Brain (tissue), 1 donor: ENCODE results near the gene MPG.

- RRBS: no CpG with 5 or more reads among the region's 22 CpGs
Observed at GRCh38 chr16:34889-35795, 18.3 kb downstream of the POLR3K start.

DNA sequence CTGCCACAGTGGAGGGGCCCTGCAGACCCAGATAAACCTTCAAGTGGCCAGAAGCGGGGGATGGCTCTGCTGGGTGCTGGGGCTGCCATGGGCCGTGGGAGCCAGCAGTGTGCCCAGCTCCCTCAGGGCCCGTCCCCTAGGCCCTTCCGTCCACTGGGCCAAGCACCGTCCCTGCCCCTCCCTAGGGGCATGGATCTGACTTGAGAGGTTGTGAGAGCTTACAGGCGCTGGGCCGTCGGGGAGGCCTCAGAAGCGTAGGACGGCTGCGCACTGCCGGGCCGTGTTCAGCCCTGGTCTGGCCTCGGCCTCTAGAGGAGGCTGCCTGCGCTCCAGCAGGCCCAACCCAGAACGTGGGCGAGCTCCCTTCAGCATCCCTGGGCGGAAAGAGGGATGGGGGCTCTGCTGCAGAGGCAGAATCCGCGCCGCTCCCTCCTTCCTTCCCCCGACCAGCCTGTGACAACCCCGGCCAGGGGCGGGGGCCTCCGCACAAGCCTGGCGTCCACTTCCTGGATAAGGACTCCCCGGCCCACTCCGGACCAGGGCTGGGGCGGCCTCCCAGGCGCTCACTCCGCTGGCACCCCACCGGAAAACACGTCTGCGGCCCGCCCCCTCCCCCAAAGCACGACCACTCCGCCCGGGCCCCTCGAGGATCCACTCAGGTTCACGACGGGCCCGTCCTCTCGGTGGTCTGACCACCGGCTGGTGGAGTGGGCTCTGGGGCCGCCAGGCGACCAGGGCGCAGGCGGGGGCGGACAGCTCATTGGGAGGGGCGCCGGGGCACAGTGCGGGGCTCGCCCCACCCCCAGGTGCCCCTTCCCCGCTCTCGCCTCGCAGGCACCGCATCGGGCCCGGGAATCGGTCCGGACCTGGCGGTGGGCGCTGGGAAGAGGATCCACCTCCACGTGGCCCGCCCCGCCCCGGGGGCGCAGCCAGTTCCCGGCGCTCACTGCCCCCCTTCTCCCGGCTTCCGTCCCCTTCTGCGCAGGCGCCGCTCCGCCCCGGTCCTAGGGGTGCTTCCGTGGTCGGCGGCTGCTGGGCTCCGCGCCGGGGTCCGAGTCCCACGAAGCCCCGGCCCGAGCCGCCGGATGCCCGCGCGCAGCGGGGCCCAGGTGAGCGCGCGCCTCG is at the start of gene MPG:
Gene MPG, plus strand, starts transcription at position 1,001 of the 1,125 bp plus-strand sequence.
- RRBS: 1% methylated on average over 63 of the region's 97 CpGs

GRCh38 chr16:89624-90177 is 11.7 kb downstream of the MPG start:
- RRBS: 94% methylated on average over 7 of the region's 22 CpGs

DNA sequence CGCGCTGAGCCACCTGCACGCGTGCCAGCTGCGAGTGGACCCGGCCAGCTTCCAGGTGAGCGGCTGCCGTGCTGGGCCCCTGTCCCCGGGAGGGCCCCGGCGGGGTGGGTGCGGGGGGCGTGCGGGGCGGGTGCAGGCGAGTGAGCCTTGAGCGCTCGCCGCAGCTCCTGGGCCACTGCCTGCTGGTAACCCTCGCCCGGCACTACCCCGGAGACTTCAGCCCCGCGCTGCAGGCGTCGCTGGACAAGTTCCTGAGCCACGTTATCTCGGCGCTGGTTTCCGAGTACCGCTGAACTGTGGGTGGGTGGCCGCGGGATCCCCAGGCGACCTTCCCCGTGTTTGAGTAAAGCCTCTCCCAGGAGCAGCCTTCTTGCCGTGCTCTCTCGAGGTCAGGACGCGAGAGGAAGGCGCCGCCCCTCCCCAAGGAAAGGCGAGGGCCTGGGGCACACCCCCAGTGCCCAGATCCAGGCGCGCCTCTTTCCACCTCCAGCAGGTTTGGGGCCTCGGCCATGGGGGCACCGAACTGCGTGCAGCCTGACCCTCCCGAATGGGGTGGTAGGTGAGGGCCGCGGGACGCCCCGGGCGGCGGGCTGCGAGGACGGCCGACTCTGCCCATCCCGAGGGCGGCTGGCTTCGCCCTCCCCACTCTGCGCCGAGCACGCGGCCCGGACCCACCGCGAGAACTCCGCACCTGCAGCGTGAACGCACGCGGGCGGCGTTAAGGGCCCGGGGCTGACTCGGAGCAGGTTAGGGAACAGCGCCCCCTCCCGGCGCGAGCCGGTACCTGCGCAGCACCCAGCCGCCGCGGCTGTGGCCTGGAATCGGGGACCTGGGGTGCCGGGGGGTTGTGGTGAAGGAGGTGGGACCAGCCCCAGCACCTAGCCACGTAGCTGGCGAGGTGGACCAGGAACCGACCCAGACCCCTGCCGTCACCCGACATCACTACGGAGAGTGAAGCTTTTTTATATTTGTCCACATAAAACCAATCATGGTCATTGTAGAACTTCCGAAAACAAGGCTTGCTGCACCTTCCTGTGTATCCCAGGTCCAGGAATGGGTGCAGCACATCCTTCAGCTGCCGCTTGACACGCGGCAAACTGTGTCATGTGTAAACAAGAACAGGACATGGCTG is 923 bp downstream of the HBQ1 start:
- RRBS: 2% methylated on average over 44 of the region's 97 CpGs

DNA sequence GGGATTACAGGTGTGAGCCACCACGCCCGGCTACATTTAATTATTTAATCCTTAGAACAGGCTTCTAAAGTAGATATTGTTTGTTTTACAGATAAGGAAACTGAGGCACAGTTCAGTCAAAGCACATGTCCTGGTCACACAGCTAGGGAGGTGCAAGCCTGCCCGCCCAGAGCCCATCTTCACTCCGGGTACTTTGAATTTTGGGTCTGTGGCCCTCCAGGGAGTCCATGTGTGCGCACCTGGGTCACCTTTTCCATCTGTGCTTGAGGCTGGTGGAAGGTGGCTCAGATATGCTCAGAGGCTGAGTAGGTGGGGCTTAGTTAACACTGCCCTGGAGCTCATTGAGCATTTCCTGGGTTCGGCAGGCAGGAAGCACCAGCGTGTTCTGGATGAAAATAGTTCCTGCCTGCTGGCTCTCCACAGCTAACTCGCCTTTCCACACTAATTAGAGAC is 19.1 kb downstream of the FAM234A start:
- RRBS: no CpG with 5 or more reads among the region's 8 CpGs

DNA sequence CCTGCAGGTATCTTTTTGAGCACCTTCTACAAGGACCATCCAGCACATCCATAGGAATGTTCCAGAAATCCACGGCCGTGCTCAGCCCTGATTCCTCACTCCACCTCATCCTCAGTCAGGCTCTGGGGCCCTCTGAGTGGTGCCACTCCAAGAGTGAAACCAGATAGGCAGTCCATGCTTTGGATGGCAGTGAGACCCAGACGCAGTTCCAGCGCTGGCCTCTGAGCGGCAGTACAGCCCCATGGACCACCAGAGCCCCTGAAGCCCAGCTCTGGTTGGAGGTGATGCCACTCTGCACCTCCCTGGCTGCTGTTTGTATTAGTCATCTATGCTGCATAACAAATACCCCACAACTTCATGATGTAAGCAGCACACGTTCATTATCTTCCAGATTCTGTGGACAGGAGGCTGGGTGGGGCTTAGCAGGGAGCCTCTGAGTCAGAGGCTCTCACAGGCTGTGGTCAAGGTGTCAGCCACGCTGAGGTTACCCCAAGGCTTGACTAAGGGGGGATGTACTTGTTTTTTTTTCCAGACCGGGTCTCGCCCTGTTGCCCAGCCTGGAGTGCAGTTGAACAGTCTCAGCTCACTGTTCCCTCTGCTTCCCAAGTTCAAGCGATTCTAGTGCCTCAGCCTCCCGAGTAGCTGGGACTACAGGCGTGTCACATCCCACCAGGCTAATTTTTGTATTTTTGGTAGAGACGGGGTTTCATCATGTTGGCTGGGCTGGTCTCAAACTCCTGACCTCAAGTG is 5.1 kb upstream of the NME4 start:
- RRBS: no CpG with 5 or more reads among the region's 13 CpGs

DNA sequence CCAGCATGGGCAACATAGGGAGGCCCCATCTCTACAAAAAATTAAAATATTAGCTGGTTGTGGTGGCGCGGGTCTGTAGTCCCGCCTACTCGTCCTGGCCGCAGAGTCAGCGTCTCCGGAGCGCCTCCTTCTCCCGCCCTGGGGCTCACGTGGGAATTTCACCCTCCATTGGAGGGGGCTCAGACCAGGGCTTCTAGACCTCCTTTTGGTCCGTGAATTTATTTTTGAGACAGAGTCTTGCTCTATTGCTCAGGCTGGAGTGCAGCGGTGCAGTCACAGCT is 457 bp upstream of the NME4 start:
- RRBS: no CpG with 5 or more reads among the region's 12 CpGs

GRCh38 chr16:456893-457687 is 31.6 kb downstream of the RAB11FIP3 start:
- RRBS: no CpG with 5 or more reads among the region's 11 CpGs

GRCh38 chr16:501961-502873 is 25.3 kb upstream of the CAPN15 start:
- RRBS: no CpG with 5 or more reads among the region's 28 CpGs

DNA sequence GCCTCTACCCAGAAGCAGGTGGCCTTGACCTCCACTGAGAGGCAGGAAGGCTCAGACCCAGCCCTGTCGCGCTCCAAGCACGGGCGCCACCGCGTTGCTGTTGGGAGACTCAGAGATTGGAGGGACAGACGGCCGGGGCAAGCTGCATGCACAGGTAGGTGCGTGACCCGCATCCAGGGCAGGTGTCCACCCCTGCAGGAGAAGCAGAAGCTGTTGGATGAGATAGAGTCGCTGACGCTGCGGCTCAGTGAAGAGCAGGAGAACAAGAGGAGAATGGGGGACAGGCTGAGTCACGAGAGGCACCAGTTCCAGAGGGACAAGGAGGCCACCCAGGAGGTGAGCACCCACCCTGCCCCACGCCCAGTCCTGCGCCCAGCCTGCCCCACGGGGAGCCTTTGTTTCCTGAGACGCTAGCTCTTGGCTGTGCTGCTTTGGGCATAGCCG is 7.9 kb upstream of the CAPN15 start:
- RRBS: no CpG with 5 or more reads among the region's 19 CpGs

GRCh38 chr16:521563-522291 is 5.8 kb upstream of the CAPN15 start:
- RRBS: no CpG with 5 or more reads among the region's 27 CpGs

DNA sequence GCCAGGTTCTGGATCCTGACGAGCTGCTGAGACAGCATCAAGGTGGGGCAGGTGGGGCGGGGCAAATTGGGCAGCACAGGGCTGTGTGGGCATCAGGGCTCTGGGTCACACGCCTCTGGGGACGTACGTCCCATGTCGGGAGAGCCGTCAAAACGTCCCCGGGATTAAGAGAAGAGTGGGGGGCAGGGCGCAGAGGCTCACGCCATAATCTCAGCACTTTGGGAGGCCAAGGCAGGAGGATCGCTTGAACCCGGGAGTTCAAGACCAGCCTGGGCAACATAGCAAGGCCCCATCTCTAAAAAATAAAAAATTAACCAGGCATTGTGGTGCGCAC is 4.9 kb upstream of the CAPN15 start:
- RRBS: 77% methylated on average over 2 of the region's 14 CpGs

DNA sequence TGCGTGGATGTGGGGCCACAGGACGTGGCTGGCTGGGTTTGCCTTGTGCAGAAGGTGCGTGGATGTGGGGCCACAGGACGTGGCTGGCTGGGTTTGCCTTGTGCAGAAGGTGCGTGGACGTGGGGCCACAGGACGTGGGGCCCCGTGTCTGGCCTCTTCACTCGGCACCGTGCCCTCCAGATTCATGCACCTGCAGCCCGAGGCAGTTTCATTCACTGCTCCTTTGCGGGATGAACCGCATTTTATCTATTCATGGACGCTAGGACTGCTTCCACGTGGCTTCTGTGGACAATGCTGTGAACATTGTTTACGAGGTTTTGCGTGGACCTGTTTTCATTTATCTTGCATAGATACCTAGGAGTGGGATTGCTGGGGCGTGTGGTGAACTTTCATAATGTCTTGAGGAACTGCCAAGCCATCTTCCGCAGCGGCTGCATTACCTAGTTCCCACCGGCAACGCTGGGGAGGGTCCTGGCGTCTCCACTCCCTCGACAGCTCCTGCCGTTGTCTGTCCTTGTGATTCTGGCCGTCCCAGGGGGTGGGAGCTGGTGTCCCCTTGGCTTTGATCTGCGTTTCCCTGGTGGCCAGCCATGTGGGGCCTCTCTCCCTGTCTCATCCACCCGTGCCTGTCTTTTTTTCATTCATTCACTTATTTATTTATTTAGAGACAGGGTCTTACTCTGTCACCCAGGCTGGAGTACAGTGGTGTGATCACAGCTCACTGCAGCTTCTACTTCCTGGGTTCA is 14.6 kb downstream of the CAPN15 start:
- RRBS: no CpG with 5 or more reads among the region's 28 CpGs

- RRBS: no CpG with 5 or more reads among the region's 37 CpGs
Observed at GRCh38 chr16:547483-548040, 12.6 kb upstream of the PRR35 start.

DNA sequence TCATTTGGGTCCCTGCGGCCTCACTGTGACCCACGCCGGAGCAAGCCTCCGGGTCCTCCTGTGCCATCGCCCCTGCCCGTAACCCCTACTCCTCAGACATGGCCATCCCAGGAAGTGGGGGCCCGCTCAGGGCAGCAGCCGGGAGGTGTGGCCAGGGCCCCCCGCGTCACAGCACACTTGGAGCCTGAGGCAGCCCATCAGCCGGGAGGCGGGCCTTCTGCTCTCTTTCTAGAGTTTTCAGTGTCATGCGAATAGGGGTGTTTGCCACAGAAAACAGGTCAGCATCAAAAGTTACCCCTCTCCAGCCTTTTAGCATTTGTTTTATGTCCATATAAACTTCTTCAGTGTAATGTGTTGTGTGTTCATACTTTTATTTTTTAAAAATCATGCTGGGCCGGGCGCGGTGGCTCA is 7.8 kb upstream of the WFIKKN1 start:
- RRBS: 92% methylated on average over 8 of the region's 16 CpGs

GRCh38 chr16:630160-630881 is 464 bp upstream of the WFIKKN1 start:
- RRBS: 23% methylated on average over 2 of the region's 35 CpGs

DNA sequence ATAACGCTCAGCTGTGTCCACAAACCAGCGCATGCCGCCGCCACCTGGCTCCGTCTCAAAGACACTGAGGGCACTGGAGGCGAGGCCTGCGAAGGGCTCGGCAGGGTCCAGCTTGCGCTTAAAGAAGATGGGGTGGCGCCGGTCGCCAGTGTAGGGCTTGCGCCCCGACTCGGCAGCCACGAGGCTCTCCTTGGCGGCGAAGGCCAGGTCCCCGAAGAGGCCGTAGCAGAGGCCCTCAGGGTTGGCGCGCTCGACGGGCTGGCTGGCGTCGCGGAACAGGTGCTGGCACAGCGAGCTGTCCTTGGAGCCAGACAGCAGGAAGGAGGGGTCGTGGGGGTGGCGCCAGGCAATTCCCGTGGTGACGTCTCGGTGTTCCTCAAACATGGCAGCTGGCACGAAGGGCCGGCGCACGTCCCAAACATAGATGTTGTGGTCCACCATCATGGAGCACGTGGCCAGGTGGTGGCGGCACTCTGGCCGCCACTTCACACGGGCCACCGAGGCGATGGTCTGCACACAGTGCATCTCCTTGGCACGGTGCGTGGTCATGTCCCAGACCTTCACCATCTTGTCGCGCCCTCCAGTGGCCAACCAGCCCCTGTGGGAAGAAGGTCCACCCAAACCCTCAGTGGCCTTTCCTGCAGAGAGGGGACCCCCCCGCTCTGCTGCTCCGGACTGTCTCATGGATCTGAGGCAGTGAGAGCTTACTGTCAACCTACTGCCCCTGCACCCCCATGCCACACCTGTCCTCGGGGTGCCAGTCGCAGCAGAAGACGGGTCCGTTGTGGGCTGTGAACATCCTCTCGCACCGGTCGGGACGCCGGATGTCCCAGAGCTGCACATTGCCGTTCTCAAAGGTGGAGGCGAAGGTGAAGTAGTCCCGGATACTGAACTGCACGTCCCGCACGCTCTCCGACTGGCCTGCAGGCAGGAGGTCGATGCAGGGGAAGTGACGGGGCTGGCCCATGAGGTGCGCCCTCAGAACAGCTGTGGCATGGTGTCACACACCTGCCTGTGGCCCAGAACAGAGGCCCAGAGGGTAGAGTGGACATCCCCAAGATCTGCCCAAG is 3.0 kb upstream of the JMJD8 start:
- RRBS: 95% methylated on average over 4 of the region's 68 CpGs

- RRBS: 5% methylated on average over 5 of the region's 35 CpGs
Observed at GRCh38 chr16:706211-706870, 740 bp upstream of the FBXL16 start.

DNA sequence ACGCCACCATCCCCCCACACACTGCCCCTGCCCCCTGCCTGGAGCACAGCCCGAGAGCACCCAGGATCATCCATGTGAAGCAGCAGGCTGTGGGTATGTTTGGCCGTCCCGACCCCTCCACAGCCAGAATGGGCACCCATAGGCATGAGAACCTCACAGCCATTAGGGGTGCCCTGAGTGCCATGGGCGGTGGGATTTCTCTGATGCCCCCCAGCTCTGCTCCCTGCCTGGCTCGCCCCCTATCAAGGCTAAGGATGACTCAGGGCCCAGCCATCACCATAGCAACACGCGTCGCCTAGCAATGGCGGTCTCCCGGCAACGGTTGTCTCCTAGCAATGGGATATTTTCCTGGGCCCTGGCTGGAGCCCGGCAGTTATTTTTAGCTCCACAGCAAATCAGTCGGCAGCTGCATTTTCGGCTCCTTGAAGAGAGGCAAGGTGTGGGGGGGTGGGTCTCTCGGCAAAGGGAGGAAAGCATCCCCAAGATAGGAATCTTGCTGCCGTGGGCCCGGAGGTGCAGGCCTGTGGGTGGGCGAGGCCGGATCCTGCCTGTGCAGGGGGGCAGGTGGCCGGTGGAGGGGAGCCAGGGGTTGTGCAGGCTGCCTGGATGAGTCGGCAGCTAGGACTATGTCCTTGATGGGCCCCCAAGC is 4.0 kb upstream of the FBXL16 start:
- RRBS: 5% methylated on average over 3 of the region's 22 CpGs

- RRBS: 2% methylated on average over 31 of the region's 66 CpGs
Observed at GRCh38 chr16:715659-716599, 1.0 kb downstream of the METRN start.